SP-49 (cell line): ENCODE results near the genes GRM2, IQCF3 and TLR9.

- PRO-cap: no peak
Measured at GRCh38 chr3:50651247-50651446, 23.6 kb upstream of the DOCK3 start.

DNA sequence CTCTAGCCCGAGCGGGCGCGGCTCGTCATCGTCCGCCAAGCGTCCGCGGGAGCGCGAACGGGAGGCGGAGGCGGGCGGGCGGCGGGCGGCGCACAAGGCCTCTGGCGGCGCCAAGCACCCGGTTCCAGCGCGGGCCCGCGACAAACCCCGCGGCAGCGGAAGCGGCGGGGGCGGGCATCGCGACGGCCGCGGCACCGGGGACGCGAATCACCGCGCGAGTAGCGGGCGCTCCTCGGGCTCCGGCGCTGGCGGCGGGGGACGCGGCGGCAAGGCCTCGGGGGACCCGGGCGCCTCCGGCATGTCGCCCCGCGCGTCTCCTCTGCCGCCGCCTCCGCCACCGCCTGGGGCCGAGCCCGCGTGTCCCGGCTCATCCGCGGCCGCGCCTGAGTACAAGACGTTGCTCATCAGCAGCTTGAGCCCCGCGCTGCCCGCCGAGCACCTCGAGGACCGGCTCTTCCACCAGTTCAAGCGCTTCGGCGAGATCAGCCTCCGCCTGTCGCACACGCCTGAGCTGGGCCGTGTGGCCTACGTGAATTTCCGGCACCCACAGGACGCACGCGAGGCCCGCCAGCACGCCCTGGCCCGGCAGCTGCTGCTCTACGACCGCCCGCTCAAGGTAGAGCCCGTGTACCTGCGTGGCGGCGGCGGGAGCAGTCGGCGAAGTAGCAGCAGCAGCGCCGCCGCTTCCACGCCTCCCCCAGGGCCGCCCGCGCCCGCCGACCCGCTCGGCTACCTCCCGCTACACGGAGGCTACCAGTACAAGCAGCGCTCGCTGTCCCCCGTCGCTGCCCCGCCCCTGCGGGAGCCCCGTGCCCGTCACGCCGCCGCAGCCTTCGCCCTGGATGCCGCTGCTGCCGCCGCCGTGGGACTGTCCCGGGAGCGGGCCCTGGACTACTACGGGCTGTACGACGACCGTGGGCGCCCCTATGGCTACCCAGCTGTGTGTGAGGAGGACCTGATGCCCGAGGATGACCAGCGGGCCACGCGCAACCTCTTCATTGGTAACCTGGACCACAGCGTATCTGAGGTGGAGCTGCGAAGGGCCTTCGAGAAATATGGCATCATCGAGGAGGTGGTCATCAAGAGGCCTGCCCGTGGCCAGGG lies 690 bp downstream of the RBM15B start:
- PRO-cap: unidirectional peak, minus-strand start at position 745 of the sequence

GRCh38 chr3:51395401-51396571 lies 4.7 kb downstream of the RBM15B start:
- PRO-cap: no peak

DNA sequence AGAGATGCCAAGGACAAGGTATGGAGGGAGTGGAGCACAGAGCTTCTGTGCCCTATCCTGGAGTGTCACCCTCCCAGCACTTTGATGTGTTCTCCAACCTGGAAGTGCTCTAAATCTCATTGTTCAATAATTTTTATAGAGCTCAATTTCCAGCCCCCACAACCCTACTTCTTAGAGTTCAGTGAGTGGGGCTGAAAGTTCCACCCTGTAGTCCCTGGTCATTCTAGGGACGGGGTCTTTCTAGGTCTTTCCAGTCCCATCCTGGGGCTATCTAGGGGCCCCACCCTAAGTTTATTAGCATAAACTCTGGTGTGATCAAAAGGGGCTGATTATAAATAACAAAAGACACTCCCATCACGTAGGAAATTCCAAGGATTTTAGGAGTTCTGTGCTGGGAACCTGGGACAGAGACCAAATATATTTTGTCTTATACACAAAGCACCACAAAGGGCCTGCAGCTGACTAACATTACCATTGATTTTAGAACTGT lies 41.8 kb downstream of the RAD54L2 start:
- PRO-cap: no peak

- PRO-cap: no peak
Measured at GRCh38 chr3:51706783-51707259, at the start of gene GRM2. Gene GRM2 (plus strand): TSS chr3:51707068.

DNA sequence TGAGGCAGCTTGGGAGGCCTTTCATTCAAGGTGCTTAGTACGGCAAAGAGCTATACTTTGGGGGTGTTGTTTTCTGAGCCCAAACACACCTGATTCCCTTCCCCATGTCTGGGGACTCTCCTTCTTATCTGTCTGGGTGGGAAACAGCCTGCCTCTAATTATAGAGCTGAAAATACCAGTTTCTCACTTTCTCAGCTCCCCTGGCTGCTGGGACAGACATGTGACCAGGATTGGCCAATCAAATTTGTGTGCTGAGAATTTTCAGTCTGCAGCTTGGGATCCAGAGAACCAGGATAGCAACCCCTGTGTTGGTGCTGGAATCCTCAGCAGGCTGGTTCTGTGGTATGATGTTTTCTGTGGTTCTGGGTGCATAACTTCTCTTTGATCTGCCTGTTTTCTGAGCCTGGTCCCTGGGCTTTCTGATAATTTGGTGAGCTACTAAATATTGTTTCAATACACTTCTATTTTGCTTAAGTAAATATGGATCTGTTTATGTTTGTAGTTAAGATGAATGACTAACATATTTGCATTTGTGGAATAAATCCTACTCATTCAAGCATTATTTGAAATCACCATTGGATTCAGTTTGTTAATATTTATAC lies 19.6 kb upstream of the IQCF6 start:
- PRO-cap: no peak

DNA sequence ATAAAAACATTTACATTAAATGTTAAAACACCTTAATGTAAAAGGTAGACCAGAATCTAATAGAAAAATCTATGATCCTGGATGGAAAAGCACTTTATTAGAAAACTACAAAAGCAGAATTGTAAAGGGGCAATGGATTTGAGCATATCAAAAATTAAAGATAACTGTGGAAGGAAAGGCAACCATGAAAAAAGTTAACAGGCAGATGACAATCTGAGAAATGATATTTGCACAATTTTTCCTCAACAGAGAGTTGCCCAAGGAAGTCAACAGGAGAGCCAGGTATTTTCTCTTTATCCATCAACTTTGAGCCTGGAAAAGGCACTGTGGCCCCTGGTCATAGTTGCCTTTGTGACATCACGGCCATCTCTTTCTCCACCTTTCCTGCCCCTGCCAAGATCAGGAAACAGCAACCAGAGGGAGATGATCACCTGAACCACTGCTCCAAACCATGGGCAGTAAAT lies at the start of gene IQCF3:
Gene IQCF3 (plus strand): TSS at position 402 of the 464 bp plus-strand sequence.
- PRO-cap: no peak

- PRO-cap: no peak
Measured at GRCh38 chr3:52028462-52029167, 27.8 kb downstream of the DUSP7 start.

DNA sequence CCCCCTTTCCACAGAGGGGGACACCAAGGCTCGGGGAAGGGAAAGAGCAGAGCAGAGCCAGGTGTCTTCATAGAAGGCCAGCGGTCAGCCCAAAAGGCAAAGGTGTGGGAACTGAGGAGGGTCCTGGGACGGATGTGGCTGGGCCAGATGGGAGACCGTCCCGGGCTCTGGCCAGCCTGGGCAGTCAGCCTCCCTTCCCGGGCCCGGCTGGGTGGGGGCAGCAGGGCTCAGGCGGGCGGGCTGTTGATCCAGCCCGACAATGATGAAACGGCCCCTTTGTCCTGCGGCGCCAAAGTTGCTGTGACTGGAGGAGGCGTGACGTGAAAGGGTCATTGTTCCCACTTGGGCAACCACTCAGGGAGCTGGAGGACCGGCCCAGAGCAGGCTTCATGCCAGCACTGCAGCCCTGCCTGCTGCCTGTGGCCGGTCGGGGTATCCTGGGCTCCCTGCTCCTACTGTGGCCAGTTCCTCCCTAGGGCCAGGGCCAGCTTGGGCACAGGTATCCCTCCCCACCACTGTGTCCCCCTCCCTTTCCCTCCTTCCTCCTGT lies 16.5 kb downstream of the DUSP7 start:
- PRO-cap: no peak

DNA sequence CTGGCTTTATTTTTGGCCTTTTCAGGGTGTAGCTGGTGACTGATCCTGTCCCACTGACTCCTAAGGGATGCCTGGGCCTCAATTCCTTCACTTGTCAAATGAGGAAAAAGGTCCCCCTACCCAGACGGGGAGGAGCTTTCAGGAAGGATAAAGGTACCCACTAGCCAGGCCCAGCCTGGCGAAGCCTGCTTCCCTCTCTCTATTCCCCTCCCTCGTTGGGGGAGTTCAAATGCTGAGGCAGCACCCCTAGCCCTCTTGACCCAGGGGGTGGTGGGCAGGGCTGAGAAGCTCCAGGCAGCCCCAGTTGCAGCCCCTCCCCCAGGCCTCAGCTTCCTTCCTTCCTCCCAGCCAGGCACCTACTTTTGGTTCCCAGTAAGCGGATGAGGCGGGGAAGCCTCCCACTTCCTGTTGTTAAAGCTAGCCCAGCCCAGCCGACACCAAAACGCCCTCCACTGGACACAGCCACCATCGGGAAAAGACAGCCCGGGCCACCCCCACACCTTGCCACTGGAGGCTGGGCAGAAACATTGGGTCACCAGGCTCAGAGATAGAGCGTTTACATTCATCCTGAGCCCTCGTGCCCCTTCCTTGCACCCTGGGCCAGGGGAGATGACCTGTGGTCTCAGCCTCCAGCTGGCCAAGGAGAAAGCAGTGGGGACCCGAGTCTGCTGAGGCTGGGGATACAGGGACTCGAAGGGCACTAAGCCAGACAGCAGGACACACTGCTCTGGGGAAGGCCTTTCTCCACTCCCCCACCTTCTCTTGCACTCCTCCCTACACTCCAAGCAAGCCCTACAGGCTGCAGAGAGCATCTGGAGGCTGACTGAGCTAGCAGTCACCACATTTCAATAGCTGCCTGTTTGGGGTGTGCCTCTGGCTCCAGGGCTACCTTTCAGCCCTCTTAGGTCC lies 3.5 kb downstream of the DUSP7 start:
- PRO-cap: no peak

DNA sequence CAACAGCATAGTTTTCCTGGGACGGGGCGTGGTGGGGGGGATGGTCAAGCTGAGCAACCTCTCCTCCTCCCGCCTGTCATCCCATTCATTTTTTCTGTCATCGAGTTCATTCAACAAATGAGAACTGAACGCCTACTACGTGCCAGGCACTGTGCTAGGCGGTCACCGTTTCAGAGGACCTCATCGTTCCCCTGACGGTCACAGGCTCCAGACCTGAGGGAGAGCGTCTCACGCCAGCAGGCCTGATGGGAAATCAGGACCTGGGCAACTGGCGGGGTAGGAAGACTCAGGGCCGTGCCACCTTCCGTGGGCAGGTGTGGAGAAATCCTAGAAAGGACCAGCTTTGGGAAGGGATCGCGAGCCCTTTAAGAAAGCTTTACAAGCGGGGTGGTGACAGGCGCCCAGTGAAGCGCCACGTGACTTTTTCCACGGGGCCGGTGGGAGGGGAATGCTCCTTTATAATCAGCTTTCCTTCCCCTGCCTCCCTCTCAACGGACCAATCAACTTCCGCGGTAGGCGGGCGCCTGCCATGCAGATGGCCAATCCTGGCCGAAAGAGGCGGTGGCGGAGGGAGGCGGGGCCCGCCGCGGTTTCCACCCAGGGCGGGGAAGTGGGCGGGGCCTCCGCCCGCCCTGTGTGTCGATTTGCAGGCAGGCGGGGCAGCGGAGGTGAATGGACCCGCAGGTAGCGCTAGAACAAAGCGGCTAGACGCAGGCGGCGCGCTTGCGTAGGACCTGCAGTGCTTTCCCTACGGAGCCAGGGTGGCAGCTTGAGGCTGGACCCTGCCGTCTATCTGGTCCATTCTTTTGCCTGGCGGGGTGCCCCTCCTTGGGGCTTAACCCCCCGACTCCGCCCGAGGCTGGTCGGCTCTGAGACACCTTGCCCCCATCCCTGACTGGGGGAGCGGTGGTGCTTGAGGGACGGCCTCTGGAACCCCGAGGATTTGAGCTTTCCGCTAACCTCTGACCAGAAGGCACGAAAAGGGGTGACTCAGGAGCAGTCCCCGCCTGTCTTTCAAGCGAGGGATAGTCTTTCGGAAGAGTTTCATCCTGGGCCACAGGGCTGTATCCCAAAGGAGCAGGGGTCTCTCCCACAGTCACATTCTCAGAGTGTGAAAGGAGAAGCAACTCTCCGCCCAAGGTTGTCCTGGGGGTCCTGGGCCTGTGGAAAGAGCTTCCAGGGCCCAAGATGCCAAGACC lies 937 bp upstream of the DUSP7 start:
- PRO-cap: unidirectional peak, plus-strand start at position 642 of the sequence

GRCh38 chr3:52140078-52140577 lies 14.1 kb downstream of the POC1A start:
- PRO-cap: no peak

- PRO-cap: no peak
Measured at GRCh38 chr3:52154627-52155369, 575 bp upstream of the POC1A start.

DNA sequence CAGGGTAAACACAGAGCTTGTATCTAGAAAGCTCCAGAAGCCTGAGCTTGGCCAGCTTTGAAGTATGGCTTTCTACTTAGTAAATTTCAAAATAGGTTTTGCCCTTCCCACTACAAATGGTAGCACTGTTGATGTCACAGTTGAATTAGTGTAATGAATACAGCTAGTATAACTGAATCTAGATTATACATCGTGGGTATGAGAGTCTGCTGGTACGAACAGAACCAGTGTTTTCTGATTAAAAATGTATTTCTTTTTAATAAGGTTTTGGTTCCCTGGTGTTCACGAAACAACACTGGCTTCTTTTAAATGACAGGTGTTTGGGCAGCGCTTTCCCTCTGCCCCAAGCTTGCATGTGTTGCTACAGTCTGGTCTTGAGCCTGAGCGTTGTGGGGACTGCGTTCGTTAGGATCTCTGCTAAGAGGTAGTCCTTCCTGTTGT lies 13.6 kb downstream of the TLR9 start:
- PRO-cap: no peak

GRCh38 chr3:52225459-52225968 lies at the start of gene TLR9:
Gene TLR9 (minus strand): TSS chr3:52225645.
- PRO-cap: bidirectional peak, plus-strand start at chr3:52225798, minus-strand start at chr3:52225645

DNA sequence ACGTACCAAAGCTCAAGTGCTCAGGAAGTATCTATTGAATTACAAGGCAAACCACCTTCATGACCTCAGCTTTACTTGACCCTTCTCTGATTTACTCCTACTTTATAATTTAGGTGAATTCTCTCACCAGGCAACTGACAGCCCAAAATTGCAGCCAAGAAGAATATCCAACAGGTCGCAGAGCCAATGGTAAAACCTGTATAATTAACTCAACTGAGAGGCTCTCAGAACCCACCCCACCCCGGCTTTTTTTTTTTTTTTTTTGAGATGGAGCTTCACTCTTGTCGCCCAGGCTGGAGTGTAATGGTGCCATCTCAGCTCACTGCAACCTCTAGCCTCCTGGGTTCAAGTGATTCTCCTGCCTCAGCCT lies 7.1 kb downstream of the PPM1M start:
- PRO-cap: no peak

GRCh38 chr3:52279706-52280537 lies 1.5 kb upstream of the WDR82 start:
- PRO-cap: no peak

DNA sequence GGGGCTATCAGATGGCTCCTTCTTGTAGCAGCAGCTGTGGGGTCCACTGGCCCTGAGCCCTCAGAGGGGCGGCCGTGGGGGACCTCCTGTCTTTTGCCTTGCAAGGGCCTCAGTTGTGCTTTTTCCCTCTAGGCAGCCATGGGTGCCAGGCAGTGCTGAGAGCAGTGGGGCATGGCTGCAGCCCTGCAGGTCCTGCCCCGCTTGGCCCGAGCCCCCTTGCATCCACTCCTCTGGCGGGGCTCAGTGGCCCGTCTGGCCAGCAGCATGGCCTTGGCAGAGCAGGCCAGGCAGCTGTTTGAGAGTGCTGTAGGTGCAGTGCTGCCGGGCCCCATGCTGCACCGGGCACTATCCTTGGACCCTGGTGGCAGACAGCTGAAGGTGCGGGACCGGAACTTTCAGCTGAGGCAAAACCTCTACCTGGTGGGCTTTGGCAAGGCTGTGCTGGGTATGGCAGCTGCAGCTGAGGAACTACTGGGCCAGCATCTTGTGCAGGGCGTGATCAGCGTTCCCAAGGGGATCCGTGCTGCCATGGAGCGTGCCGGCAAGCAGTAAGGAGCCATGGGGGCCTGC lies 2.6 kb downstream of the GLYCTK start:
- PRO-cap: no peak

DNA sequence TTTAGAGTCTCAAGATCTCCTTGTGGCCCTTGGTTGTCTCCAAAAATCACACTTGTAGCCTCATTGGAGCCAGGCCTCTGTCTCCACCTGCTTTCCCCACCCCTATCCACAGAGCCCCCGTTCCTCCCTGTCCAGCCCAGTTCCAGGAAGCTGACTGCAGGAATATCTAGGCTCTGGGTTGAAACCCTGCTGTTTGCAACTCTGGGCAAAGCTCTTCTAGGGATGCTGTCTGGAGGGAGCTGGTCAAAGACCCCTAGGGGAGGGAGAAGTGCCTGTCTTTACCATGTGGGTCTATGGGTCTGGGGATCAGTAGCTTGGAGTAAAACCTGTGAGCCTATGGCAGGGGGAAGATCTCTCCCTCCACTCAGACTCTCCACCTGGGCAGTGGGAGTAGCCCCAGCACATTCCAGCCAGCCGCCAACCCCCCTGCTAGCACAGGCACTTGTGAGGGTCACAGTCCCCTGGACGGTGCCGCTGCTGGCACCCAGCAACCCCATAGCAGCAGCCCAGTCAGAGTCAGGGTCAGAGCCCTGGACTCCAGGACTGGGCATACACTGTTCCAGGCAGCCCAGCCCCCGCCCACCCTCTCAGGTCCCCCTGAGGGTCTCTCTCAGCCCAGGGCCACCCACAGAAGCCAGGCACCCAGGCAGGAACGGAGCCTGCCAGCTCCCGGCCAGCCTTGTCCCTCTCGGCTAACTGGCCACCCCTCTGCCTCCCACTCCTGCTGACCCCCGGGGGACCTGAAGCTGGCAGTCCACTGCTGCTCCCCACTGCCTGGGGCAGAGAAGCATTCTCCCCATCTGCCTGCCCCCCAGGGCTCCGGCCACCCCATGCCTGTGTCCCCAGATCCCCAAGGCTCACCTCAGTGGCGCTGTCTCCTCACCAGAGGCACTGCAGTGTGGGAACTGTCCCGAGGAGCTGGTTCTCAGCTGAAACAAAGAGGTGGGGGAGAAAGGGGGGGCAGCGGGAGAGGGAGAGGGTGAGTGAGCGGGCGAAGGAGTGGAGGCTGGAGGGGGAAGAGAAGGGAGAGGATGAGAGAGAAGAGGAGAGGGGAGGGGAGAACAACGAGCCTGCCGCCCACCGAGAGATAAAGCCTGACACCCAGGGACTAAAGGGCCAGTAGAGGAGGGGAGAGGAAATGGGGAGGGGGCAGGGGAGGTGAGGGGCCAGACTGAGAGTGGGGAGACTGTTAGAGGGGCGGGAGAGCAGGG lies 10.8 kb downstream of the GLYCTK start:
- PRO-cap: no peak

DNA sequence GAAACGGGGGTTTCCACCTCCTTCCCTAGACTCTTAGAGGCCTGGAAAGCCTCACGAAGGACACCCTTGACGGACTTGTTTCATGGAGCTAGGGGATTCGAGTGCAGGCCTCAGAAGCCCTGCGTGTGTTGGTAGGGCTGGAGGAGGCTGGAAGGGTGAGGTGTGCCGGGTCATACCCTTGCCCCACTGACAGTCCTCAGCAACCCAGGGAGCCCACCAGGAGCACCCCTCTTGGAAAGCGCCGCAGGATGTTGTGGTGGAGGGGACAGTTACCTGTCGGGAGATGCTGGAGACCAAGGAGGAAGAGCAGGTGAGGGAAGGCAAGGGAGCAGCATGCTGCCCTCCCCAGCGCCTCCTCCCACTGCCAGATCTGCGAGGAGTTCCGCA lies 33.5 kb downstream of the DNAH1 start:
- PRO-cap: no peak